ENCODE measurements around the gene SELP.

DNA sequence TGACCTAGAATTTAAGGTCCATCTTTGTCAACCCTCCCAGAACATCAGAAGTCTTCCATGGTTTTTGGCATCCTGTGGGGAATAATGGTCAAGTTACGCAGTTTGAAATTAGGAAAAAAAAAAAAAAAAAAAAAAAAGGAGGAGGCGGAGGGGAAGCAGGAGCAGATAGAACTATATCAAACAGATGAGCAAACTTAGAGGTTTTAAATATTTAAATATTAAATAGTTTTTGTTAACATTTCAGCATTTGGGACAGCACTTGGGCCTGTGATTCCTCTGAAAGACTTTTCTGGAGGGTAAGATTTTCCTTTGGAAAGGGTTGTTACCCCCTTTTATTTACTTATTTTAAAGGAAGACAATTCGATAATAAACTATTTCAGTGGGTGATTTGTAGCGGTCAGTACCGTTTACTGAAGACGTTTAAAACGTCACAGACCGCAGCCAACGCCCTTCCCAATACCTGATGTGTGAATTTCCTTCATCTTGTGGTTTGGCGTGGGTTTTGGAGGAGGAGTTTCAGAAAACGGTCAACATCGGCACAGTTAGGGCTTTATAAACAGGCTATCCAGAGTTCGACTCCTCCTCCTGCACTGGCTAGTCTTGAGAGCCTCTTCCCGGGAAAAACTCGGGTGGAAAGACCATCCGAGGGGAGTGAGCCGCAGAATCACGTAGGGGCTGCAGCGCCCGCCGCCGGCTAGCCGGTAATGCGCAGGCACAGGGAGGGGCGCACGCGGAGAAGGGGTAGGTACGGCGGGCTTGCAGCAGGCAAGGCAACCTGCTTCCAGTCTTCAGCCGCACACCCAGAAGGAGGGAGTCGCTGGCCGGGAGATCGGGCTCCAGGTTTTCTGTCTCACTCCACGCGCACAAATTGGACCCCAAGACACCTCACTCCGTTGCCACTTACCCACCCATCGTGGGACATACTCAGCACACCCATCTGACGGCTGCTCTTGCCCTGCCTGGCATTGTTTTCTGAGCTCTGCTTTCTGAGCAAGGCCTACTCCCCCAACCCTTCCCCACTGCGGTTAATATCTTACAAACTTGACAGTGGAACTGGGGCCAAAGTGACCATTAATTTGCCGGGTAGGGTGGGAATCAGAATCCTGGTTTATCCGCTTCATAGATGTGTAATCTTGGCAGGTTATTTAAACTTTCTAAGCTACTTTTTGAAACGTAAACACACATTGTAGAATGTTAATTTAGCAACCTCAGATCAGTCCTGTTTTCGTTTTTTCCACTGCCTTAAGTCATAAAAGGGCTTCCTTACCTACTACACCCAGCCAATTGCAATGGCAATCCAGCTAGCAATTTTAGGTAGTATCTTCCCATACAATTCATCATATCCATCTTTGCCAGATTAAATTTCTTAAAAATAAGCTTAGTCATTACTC is 25.5 kb downstream of the SLC19A2 start:
- PRO-cap = no peak

GRCh38 chr1:169487410-169488138 is 1.8 kb upstream of the SLC19A2 start:
- PRO-cap = no peak

DNA sequence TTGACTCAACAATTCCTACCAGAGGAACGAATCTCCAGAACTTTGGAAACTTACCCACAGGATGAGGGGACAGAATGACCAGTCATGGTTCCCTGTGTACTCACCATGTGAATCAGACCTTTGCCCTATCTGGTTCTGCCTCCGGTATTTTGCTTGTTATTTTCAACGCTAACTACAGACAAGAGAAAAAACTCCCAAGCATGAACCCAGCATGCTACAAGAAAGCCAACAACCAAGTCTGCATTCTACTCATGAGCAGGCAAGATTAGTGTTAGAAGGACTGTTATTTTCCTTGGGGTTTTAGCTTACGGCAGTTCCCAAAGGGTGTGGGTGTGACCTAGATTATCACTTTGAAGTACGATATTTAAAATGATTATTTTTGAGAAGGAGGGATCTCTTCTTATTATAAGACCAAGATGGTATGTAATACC is 1.5 kb downstream of the F5 start:
- PRO-cap = no peak

DNA sequence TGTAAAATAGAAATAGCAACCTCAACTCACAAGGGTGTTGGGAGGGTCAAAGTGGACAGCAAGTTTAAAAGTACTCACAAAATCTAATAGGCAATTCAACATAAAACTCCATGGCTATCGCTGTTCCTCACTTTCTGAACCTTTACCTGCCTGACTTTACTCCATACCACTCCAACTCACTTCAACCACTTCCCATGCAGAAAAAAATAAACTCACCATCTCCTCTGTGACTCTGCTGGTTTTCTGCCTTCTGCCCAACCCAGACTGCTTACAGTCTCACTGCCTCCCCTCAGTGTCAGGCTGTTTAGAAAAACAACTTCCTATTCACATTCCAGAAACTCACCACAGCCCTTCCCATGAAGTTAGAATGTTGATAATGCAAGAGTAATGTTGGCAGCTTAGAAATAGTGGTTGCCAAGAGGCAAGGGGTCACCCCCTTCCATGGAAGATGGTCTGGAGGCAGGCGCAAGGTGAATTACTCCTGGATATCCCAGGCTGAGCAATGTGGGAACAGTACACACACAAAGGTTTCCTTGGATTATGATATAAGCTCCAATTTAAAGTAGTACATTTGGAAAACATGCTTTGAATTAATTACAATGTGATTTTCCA is at the start of gene SELP:
Gene SELP (minus strand): TSS at position 269 of the 612 bp plus-strand sequence.
- PRO-cap = no peak

GRCh38 chr1:169658674-169659238 is 28.8 kb upstream of the SELP start:
- PRO-cap = no peak

DNA sequence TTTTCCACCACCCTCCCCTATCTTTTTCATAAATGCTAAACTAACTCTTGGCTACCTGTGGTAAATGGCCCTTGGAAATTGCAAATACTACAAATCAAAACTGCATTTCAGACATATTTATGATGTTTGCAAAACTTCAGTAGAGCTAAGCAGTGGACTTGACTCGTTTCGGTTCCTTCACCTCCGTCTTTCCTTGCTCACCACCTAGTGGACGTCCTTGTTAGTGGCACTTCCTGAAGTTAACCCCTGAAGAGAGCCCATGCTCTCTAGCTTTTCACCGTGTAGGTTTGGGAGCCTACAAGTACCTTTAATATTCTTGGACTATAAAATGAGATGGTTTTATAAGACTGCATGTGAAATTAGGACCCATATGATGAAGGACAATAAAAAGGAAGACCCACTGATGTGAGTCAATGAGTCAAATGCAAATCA is 604 bp upstream of the SELL start:
- PRO-cap = no peak

- PRO-cap = no peak
These were observed 39.3 kb downstream of the SCYL3 start for GRCh38 chr1:169854265-169854954.

- PRO-cap = no peak
These were observed 1.8 kb downstream of the PRRX1 start for GRCh38 chr1:170665602-170666199.

DNA sequence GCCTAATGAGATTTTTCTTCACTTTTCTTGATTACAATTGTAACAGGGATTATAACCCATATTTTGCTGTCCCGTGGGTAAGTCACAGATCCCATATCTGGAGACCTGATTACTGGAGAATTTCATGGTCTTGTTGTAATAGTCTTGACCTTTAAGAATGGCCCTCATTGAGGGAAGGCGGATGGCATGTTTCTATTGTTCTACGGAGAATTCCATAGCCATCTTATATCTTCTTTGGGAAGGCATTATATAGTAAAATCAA is 61.9 kb downstream of the PRRX1 start:
- PRO-cap = no peak

DNA sequence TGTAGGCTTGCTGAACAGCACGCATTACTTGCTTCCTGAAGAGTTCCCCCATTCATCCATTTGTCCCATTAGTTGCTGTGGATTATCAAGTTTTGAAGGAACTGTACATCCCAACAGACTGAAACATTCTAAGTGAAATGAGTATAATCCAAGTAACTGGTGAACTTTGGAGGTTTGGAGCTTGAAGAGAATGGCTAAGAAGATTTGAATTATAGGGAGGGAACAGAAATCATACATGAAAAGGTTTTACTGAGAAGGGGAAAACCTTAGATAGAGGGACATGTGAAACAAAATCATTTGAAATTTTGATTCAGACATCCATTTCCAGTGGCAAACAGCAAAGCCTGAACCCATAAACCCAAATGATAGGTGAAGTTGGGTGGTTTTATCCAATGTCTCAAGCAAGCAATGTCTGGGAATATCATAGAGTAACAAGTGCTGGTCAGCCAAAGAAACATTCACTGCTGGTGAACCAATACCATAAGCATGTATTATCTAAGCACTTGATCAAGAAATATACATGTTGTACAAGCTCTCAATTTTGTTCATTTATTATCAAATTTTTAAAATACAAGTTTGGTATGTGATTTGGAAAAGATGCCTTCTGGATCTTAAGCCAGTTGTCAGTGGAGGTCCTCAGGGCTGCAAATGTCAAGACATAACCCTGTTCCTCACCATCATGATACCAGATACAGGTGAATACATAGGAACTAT is 74.7 kb downstream of the PRRX1 start:
- PRO-cap = no peak

GRCh38 chr1:170886350-170886888 is 48.9 kb upstream of the MROH9 start:
- PRO-cap = no peak

GRCh38 chr1:171213825-171214283 is 28.8 kb downstream of the FMO2 start:
- PRO-cap = no peak

DNA sequence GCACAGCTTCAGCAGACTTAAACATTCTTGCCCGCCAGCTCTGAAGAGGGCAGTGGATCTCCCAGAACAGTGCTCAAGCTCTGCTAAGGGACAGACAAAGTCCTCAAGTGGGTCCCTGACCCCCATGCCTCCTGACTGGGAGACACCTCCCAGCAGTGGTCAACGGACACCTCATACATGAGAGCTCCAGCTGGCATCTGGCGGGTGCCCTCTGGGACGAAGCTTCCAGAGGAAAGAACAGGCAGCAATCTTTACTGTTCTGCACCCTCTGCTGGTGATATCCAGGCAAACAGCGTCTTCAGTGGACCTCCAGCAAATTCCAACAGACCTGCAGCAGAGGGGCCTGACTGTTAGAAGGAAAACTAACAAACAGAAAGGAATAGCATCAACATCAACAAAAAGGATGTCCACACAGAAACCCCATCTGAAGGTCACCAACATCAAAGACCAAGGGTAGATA is 46.1 kb downstream of the FMO4 start:
- PRO-cap = no peak

GRCh38 chr1:171805526-171805756 is 24.0 kb downstream of the METTL13 start:
- PRO-cap = no peak

DNA sequence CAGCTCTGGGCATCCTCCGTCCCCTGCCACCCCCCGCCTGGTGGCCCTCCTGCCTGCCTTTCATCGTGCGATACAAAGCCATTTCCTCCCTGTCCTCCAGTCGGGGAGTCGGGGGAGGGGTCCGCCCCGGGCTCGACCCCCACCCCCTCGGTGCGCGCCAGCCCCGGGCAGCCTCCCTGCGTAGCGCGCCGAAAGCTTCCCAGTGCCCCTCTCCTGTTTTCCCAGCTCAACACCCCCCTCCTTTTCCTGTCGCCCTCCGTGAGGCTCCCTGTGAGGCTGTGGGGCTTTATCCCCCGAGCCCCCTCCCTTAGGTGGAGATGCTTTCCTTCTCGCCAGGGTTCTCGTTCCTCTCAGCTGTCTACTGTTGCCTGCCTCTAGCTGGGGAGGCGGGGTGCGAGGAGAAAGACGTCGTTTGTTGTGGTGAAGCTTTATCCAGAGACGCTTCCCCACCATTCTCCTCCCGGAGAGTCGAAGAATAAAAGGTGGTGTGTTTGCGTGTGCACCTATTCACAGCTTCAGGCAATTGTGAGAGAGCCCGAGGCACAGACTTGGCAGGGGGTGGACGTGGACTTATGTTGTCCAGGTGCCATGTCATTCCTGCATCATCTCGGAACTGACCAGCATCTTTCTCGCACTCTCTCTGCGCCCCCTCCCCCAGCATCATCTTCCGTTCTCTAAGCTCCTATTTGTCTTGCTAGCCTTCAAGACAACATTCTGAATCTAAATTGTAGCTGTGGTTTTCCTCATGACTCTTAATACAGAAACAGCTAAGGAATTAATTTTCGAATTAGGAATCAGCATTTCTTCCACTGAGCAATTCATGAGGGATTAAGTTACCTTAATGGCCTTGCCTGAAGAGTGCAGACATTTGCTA is 934 bp downstream of the DNM3 start:
- PRO-cap = bidirectional peak, plus-strand start at position 201 of the sequence, minus-strand start at position 74 of the sequence

GRCh38 chr1:172024338-172024858 is 183.1 kb downstream of the DNM3 start:
- PRO-cap = no peak

DNA sequence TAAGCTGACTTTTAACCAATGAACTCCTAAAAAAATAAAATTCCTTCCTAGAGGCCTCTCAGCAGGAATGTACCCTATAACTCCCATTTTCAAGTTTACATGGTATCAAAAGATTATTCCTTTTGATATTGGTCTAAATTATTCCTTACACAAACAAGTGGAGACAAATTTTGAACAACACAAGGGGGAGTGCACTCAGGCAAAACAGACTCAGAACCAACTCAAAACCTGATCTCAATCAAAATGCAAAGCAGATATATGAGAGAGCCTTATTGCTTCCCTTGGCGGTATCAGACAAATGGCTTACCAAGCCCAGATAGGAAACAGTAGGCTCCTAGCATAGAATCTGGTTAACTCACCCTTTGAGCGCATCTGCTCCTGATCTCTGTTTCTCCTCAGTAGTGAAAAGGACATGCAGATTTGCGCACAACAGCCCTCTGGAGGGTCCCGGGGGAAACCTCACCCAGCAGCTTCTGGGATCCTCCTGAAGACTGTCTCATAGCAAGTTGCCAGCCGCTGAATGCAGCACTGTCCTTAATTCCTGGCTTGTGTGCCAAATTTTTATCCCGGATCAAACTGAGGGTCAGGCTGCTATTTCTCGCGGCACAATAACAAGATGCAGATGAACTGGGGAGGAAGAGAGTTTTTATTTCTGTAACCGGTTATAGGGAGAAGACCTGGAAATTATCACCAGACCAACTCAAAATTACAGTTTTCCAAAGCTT is 192.1 kb downstream of the FASLG start:
- PRO-cap = no peak

GRCh38 chr1:173332033-173332508 is 124.9 kb upstream of the TNFSF4 start:
- PRO-cap = no peak

DNA sequence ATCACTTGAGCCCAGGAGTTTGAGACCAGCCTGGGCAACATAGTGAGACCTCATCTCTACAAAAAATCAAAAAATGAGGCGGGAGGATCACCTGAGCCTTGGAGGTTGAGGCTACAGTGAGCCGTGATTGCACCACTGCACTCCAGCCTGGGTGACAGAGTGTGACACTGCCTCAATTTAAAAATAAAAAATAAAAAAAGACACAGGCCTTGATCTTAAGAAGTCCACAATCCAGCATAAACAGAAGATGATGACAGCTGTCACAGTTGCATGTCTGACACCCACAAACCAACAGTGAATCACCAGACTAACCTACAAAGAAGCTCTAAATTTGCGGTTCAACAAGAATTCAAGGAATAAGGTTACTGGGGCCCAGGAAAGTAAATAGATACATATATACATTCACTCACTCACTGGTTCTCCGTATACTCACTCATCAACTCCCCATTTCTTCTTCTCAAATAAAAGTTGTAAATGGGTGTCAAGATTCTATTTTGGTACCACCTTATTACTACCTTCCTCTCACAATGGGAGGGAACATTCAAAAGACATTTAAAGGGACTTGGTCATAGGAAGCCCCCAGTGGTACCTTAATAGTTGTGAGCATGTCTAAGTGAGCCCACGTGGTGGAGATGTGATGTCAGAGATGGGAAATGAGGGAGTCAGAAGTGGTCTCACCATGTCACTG is 66.9 kb upstream of the PRDX6 start:
- PRO-cap = no peak

GRCh38 chr1:173476399-173477223 is 524 bp upstream of the PRDX6 start:
- PRO-cap = unidirectional peak, plus-strand start at chr1:173476735; bidirectional peak, plus-strand start at chr1:173476783, minus-strand start at chr1:173476791; bidirectional peak, plus-strand start at chr1:173477337, minus-strand start at chr1:173476991